Mammary microvascular endothelial cell (primary cell): ENCODE measurements around a stretch of chr1.

DNA sequence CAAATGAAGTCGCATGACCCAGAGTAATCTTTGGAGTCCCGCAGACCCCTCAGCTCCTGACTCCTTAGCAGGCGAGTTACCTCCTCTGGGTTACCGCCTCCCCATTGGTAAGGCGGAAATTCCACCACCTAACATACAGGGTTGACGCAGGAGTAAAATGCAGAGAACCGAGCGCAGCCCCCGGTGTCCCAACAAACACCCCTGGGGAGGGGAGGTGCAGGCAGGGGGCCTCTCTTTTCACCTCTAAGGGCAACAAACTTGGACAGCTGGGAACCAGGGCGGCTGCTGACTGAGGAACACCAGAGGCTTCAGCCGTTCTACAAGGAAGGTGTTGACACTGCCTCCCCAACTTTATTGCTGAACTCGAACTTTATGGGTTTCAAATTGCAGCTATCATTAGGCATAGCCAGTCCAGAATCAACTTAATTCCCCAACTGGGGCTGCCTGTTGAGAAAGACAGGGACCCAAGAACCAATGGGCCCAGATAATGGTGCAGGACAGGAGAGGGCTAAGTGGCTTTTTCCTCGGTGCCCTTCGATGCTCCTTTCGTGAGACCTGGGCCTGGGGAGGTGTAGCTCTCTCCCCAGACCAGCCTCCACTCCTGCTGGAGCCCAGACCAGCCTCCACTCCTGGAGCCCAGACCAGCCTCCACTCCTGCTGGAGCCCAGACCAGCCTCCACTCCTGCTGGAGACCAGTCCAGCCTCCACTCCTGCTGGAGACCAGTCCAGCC, 115.5 kb upstream of the IFFO2 start:
- RAMPAGE, long total RNA = no peak

- RAMPAGE, long total RNA = no peak
These were observed 69.6 kb downstream of the UBR4 start for GRCh38 chr1:19140315-19140957.

- RAMPAGE, long total RNA = no peak
These were observed 61.9 kb downstream of the UBR4 start for GRCh38 chr1:19147762-19148933.

- RAMPAGE, long total RNA = no peak
These were observed 49.4 kb downstream of the UBR4 start for GRCh38 chr1:19160397-19161336.

DNA sequence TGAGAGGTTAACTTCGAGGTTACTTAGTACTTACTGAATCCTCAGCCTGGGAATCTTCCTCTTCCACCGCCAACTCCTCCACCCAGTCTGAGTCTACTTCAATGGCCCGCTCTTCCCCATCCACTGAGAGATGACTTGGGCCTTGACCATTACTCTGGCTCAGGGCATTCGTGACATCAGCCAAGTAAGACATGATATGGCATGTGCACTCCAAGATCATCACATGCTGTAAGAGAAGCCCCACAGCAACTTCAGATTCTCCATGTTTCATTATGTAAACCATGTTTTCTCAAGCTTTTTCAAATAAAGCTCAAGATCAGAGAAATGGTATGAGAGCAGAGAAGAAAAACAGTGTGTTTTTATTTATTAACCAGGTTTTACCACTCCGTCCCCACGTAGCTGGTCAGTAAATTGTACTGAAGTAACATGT, 47.7 kb downstream of the UBR4 start:
- RAMPAGE, long total RNA = no peak

DNA sequence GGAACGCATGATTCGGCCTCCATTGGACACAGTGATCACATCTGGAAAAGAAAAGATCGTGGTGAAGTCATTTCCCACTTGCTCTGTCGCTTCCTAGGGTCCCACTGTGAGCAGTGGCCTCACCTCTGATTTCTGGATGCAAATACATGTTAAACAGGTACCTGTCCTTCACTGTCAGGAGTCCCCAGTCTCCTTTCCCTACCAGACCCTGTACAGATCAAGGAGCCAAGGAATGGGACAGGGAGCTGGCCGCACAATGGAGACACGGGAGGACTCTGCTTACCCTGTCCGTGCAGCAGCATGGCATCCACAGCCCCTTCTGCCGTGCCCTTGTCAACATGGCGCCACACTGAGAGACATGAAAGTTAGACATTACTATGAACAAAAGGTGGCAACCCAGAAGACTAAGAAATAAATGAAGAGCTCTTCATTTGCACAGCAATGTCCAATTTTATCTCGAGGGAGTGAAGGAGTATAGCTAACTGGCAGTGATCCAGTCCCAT, 7.6 kb downstream of the EMC1 start:
- RAMPAGE, long total RNA = no peak

DNA sequence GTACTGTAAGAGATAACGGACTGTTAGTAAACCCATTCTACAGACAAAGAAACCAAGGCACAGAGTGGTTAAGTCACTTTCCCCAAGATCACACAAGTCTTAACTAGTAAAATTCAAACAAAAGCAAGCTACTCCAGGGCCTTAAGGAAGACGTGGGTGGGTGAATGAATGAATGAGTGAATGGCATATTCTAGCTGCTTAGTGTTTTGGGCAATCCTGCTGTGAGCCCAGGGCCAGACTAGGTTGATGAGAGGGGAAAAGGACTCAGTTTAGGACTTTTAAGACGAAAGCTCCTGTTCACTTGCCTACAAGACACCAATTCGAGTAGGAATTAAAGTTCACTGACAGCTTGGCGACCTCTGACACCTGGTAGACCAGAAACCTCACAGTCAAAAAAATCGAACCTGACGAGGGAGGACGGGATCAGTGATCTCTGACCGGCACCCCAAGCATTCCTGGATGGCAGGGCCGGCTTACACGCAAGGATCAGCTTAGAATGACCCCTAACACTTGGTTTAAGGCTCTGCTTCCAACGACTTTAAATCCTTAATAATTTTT, 532 bp downstream of the EMC1 start:
- RAMPAGE, long total RNA = no peak

- RAMPAGE, long total RNA = no peak
These were observed 13.9 kb downstream of the SLC66A1 start for GRCh38 chr1:19325675-19326767.

DNA sequence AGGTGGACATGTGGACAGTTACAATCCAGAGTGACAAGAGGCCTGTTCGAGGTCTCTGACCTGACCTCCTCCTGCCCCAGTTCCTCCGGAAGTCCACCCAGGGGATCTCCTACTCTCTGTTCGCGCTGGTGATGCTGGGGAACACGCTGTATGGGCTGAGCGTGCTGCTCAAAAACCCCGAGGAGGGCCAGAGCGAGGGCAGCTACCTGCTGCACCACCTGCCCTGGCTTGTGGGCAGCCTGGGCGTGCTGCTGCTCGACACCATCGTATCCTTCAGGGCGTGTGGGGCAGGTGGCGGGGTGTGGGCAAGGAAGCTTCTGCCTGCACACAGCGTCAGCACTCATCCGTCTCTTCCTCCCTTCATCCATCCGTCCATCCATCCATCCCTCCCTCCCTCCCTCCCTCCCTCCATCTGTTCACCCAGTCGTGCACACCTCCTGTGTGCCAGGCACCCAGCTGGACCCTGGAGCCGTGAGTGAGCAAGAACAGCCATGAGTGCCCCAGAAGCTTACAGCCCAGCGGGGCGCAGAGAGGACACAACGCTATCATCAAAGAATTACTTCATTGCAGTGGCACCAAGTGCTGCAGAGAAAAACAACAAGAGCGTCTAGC, 15.1 kb downstream of the SLC66A1 start:
- RAMPAGE, long total RNA = no peak

DNA sequence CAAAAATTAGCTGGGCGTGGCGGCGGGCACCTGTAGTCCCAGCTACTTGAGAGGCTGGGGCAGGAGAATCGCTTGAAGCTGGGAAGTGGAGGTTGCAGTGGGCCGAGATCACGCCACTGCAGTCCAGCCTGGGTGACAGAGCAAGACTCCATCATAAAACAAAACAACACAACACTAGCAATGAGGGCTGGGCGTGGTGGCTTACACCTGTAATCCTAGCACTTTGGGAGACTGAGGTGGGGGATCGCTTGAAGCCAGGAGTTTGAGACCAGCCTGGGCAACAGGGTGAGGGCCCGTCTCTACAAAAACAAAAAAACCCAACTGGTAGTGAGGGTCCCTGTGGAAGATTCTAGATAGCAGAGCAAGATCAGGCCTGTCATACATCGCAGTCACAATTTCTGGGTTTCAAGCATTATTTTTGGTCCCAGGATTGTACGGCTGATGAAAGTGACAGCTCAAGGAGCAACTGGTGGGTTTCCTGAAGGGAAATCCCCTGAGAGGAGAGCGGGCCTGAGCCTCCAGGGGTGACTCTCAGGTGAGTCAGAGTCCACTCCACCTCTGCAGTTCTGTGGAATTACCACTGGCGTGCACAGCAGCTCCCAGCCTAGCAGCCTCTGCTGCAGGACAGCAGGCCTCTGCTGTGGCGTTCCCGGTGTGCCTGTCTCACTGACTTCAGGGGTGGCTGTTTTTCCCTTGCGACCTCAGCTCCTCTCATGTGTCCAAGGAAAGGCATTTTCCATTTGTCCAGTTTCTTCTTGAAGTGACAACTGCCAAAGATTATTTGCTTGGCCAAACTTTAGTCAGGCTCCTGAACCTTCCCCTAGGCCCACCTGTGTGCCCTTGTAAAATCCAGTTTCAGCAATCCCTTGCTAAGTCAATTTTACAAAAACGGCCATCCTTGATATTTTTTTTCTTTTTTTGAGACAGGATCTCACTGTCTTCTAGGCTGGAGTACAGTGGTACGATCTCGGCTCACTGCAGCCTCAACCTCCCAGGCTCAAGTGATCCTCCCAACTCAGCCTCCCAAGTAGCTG, 24.4 kb downstream of the SLC66A1 start:
- RAMPAGE, long total RNA = no peak

DNA sequence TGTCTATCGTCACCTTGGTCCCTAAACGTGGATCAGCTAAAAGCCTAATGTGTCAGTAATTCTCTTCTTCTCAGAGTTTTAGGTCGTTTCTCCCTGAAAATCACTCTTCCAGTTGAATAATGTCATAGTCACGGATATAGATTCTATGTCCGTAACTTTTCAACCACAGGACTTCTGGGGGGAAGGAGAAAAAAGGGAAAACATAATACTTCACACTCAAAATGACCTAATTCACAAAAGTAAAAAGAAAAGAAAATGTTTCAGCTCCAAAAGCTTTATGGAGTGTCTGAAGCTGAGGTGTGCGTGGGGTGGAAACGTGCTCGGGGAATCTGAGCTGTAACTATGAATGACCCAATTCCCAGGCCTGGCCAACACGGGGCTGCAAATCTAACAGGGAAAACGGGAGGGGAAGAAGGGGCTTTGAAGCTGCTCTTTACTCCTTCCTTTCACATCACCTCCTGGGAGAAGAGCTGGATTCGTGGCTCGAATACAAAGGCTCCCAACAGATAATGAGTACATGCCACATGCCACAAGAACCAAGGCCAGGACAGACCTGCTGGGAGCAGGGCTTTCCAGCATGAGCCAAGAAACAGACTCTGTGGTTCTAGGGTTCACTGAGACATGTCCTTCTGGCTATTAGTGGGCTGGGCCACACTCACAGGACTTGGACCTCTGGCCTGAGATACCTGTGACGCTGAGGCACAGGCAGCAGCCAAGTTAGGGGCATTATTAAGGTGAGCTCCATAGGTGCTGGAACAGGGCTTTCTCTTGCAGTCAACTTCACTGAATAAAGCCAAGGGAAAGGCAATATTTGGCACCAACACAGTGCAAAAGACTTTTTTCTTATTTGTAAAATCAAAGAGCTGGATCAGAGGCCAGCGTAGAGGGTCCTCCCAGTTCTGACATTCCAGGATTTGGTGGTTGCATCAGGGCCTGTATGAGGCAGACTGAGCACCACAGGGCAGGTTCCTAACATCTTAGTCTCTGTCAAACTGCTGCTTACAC, 51.5 kb downstream of the SLC66A1 start:
- RAMPAGE, long total RNA = no peak

DNA sequence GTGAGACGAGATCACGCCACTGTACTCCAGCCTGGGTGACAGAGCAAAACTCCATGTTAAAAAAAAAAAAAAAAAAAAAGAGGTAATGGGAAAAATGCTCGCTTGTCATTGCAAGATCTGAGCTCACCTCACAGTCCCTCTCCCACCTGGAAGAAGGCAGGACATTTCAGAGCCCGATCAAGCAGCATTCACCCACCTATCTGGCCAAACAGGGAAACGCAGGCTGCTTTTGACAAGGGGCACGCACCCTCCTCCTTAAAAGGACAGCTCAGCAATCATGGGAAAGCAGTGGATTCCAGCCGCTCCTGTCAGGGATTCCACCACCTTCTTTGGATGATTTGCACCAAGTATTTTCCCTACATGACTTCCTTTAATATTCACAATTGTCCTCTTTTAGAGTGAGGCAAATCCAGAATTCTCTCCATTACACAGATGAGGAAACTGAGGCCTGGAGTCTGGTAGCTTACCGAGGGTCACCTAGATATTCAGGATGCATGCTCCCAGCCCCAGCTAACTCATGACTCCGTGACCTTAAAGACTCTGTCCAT, 80.8 kb downstream of the CAPZB start:
- RAMPAGE, long total RNA = no peak

- RAMPAGE, long total RNA = no peak
These were observed 59.1 kb downstream of the CAPZB start for GRCh38 chr1:19426215-19426741.

DNA sequence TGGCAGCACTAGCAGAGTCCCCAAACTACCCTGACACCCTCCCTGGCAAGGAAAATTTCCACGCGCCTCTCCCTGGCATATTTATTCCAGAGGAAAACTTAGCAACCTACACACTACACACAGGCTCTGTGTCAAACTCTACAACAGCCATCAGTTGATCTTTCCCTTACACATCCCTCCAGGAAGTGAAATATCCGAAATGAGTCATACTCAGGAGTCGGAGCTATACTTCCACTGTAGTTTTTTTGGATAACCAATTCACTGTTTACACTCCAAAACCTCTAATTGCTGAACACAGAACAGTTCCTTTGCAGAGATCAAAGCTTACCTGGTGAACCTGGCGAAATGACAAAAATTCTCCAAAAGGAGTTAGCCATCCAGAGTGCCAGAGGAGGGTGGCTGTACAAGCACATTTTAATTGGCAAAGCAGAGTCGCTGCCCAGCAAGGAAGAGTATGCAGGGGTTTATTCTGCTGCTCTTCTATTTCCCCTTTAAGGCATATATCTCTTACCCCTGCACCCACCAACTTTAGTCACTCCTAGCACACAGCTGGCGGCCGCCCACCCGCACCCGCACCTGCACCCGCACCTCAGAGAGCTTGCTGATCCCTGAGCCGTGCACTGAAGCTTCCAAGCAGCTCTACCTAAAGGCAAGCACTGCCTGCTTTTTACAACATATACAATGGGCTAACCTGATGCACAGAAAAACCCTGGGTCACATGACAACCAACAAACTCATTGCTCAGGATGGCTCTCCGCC, 55.0 kb downstream of the CAPZB start:
- RAMPAGE, long total RNA = no peak

DNA sequence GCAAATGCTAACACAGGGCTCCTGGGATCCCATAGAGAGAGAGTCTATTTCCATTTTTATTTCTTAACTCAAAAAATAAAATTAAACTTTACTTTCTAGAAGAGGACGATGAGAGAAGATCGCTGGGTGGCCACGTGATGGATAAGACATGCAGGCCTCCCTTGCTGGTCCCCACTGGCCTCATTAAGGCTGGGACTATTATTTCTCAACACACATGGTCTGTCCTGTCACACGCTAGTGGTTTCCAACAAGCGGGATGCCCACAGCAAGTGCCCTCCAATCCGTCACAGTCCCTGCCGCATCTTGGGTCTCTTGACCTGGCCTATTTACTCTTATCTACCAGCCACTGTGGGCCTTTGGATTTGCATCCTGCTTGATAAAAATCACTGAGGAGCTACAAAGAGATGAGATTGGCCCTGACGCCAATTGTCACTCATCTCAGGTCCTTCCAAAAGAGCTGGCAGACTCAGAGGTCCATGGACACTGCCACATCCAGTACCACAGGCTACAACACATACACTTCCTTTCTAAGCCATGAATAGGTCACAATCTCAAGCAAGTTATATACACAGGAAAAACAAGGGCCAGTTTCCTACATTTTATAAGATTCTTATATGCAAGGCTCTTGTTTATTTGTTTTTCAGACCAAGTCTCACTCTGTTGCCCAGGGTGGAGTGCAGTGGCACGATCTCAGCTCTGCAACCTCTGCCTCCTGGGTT, 29.9 kb downstream of the CAPZB start:
- RAMPAGE, long total RNA = no peak

- RAMPAGE, long total RNA = no peak
These were observed 48.3 kb upstream of the CAPZB start for GRCh38 chr1:19533609-19534032.

DNA sequence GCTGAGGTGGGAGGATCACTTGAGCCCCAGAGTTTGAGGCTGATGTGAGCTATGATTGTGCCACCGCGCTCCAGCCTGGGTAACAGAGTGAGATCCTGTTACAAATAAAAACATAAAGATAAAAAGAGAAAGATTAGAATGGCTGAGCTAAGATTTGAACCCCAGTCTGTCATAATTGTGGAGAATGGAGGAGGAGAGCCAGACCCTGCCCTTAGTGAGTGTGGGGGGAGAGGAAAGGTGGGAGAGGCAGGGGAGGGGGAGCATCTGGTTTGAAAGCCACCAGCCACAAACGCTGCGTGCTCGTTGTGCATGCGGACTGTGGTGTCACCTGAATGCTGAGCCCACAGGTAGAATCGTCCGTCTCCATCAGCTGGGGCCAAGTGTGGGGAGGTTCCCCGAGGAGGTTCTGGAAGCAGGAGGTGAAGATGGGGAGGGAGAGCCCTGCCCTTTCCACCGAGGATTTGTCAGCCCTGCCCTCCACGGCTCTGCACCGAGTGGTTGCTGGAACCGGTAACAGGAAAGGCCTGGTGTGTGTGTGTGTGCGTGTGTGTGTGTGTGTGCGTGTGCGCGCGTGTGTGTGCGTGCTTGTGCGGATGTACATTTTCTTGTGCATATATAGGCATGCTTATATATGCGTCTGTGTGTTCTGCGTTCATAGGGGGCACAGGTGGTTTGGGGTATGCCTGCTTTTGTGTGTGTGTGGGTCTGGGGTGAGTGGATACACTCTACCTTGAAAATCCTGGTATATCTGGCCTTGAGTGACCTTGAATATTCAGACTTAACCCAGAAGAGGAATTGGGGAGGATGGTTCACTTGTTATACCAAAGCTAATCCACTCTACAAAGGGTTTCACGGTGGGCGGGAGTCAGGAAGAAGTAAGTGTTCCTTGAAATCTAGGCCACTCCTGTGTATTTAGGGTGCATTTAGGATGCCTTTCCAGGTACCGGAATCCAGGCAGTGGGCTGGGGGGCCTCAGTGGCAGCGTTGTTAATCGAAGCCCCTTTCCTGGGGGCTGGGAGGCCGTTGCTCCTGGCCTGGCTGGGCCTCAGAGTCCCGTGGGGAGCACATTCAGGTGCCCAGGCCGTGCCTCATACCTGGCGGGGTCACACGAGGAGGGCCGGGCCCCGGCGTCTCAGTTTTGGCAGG, 3.6 kb downstream of the NBL1 start:
- RAMPAGE, long total RNA = no peak

GRCh38 chr1:19652088-19652619, 8.0 kb downstream of the NBL1 start:
- RAMPAGE, long total RNA = no peak

DNA sequence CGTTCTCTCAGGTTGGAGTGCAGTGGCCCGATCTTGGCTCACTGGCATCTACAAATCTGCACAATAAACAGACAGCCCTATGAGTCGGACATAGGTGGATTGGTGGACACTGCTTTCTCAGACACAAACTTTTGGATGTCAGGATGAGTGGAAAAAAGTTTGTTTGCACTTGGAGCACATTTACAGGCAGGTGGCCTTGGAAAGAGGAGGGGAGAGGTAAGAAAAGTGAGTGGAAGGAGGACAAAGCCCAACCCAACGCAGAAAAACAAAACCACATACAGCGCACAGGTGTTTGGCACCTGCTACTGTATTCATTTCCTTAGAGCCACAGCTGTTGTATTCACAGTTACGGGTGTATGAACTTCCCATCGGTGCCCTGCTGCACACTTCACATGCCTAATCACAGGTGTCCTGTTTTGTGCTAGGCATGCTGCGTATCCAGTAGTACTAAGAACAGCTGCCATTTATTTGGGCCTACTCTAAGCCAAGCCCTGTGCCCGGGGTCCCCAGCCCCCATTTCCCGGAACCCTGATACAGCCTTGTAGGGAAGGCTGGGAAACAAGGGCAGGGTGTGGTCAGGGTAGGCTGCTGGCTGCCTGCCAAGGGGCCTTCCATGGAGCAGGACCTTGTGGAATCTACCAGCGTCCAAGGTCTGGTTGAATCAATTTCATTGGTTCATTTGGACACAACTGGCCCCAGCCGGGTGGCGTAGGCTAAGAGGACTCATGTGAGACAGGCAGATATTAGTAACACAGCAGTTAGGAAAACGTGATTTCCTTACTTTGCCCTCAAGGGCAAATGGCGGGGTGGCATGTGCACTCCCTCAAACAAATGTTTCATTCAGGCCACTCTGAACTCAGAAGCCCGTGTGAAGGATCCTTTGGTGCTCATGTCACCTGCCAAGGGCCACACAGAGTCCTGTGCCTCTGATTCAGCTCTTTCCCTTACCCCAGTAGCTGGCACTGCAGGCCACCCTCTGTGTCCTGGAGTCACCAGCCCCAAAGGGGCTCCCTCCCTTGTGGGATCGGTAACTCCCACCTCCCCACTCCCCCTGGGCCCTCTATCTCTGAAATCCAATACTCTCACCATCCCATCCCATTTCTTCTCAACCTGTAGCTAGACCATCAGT, 852 bp upstream of the RNF186 start:
- RAMPAGE, long total RNA = no peak

GRCh38 chr1:19861279-19861628, 20.9 kb upstream of the OTUD3 start:
- RAMPAGE, long total RNA = no peak